Heart right ventricle (tissue), 2 donors: ENCODE measurements around a stretch of chr20.

- PRO-cap, 2 experiments: peak in 2 of 2 experiments; most common plus-strand start chr20:8542412 (in 1); most common minus-strand start chr20:8542241 (in 2)
Measured at GRCh38 chr20:8542166-8542500, 410.1 kb downstream of the PLCB1 start.

DNA sequence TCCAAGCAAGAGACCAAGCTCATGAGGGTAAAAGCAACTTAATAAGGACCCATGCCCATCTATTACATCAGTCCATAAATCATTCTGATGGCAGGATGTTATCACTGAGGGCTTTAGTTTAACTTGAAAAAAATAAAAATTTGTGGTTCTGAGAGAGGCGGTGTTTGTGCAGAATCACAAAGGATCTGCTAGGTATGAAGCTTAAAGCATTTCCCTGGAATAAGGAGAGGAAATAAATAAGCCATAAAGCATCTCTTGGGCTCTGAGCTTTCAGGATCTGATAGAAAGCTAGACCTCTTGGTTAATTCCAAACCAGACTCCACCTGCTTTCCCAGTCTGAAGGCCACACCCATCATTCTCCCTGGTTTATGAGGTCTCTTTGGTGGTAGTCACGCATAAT lies 184.5 kb upstream of the LAMP5 start:
- PRO-cap, 2 experiments: no peak in any of the 2 experiments

DNA sequence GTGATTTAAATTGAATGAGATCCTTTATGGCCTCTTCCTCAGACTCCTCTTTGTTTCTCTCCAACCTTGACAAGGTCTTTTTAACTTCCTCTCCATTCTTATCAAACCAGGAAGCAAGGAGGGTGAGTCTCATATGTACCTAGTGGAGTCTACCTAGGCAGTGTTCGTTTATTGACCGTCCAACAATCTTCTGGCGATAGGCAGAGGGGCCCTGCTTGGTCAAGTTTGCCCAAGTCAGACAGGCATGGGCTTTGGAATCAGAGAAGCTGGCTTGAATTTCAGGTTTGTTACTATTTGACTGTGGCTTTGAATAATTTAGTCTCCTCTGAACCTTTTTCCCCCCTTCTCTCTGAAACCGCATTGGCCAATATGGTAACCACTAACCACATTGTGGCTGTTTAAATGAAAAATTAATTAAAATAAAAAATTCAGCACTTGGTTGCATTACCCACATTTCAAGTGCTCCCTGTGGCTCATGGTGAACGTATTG lies 184.1 kb upstream of the LAMP5 start:
- PRO-cap, 2 experiments: no peak in any of the 2 experiments

DNA sequence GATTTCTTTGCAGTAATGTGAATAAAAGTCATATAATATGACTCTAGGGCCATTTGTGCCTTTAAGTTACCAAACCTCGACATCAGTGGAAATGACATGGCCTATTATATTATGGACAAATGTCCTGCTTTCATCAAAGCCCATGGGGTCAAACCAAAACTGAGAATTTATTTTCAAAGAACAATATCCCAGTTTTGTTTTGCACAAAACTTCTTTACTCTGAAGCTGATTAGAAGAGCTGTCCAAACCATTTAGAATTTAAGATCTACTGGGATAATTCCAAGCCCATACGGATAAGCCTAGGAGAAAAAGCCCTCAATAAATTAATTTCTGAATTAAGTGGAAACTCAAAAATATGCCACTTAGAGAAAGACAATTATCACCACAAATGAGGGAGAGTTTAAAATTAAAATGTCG lies 81.0 kb upstream of the ANKEF1 start:
- PRO-cap, 2 experiments: no peak in any of the 2 experiments

DNA sequence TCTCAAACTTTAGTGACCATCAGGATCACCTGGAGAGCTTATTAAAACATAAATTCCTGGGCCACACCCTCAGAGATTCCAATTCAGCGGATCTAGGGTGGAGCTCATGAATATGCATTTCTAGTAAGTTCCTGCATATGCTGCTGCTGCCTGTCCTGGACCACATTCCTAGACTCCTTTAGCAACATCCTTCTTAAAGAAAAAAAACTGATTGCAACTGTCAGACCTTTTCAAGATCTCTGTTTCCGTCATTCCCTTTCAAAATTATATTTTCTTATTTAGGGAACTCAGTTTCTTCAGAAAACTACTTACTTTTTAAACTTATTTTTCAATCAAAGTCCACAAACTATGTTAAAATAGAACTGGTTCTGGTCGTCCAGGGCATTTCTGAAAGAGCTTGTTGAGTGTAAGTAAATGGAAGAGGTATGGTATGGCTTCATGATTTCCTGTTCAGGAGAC lies 31.3 kb downstream of the SNAP25 start:
- PRO-cap, 2 experiments: no peak in any of the 2 experiments

DNA sequence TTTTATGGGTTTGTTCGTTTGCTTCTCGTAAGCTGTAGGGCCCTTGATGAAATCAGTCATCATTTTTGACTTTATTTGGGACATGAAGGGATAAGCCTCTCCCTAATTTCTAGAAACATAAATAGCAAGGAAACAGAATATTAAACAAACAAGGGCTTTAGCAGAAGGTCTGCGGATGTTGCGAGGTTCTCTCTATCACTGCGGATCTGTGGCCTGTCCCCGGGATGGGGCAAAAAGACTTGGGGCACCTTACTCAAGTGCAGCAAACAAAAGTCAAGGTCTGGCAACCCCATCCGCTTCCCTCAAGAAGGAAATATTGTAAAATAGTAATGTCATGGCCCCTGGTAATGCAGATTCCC lies 104.9 kb downstream of the MKKS start:
- PRO-cap, 2 experiments: no peak in any of the 2 experiments

DNA sequence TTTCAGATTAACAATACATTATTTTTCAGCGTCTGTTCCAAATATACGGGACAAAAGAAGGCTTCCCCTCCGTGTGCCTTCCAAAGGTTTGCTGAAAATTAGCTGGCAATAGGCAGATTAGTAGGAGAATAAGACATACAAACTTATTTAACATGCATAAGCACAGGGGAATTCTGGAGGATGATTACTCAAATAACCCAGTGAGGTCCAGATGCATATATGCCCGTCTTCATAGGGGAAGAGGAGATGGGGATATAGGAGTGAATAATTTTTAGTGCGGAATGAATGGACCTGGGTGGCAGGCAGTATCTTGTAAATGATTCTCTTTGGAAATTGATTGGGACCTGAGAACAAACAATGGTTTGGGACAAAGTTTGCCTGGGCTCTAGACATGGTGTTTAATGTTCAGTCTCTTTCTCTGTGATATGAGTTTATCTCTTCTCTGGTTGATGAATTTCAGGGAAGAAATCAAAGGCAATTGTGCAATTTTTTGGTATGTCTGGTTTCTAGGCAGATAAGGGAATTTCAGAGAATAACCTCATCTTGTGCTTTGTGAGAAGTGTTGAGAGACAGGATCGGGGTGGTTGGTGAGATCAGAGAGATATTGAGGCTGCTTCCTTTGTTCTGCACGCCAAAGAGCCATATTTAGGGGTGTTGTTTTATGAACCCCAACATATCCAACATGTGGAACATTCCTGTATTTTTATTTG lies 63.8 kb downstream of the MKKS start:
- PRO-cap, 2 experiments: no peak in any of the 2 experiments

DNA sequence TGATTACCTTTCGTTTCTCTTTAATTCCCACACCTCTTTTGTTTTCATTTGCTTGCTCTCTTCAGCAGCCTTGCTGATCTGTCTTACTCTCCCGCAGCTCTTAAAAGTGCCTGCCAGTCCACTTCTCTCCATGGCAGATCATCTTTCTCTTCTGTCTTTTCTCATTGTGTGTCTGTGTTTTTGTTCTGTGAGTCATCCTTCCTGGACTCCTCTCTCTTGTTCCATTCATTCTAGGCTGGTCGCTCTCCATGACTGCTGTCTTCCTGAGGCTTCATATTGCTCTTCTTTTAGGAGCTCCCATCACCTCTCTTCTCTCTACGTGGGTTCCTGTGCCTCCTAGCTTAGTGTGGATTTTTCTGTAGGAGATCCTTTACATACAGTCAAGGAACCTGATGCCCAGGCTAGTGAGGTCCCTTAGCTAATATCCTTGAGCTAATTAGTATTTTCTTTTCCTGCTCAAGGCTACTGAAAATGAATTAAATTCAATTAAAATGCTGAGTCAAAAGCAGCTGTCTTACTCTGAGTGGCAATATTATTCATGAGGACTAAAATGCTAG lies 86.1 kb downstream of the SLX4IP start:
- PRO-cap, 2 experiments: no peak in any of the 2 experiments

DNA sequence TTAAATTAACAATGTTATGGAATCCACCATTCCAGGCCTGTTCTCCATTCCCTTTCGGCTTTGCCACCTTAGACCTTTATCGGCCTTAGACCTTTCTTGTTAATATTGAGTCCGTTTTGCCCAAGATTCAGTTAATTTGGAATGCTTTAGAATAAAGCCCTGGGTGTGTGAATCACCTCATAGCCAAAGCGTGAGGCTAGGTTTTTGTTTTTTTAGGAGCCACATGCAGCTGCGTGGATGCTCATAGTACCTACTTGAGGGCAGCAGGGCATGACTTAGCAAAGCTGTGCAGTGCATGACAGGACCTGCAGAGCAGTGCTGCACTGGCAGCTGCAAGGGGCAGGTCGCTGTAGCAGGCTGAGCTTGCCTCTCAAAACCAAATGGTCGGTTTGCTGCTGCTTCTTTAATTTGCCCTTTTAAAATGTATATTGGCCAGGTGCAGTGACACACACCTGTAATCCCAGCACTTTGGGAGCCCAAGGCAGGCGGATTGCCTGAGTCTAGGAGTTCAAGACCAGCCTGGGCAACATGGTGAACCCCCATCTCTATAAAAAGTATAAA lies 116.1 kb downstream of the JAG1 start:
- PRO-cap, 2 experiments: no peak in any of the 2 experiments

DNA sequence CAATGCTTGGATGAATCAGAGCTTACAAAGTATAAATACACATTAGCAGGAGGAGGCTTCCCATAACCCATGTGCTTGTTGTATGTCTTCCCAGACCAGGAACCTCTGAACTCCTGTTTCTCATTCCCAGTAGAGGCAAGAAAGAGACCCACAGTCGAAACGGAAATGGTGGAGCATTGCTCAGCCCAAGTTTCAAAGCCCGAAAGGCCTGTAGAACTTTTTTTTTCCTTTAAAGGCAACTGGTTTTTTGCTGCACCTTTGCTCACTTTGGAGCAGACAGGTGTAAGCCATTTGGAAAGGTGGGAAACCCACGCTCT lies 38.6 kb downstream of the JAG1 start:
- PRO-cap, 2 experiments: peak in 1 of 2 experiments; most common plus-strand start position 151 of the sequence (in 1)

DNA sequence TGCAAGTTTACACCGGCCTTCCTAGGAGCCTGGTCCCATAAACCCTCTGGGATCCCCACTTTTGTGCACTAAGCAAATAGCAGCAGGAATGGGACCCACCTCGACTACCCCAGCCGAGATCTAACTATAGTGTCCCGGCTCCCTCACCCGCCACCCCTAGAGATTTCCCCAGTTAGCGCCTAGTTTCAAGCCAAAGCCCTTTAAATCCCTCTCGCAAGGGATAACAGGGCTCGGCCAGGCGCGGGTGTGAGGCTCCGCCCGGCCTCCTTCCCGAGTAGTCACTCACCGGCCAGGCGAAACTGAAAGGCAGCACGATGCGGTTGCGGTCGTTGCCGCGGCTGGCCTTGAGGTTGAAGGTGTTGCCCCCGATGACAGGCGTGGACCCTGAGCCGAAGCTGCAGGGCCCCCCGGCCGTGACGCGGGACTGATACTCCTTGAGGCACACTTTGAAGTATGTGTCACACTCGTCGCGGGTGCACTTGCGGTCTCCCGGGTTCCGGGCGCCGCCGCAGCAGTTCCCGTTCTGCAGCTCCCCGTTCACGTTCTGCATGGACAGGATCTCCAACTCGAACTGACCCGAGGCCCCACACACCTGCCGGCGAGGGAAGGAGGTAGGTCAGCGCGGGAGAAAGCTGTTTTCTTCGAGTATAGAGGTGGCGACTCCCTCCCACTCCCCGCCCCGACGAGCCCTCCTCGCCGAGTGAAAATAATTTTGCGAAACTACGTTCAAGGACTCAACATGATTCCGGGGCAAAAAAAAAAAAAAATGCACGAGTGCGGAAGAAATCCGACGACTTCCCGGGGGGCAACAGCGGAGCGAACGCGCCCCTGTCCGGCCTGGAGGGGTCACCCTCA lies 1.2 kb downstream of the JAG1 start:
- PRO-cap, 2 experiments: peak in 1 of 2 experiments; most common plus-strand start position 458 of the sequence (in 1); most common minus-strand start position 426 of the sequence (in 1)

GRCh38 chr20:11755297-11755788 lies 162.3 kb upstream of the BTBD3 start:
- PRO-cap, 2 experiments: no peak in any of the 2 experiments

GRCh38 chr20:11850297-11850625 lies 67.4 kb upstream of the BTBD3 start:
- PRO-cap, 2 experiments: no peak in any of the 2 experiments

- PRO-cap, 2 experiments: no peak in any of the 2 experiments
Measured at GRCh38 chr20:12045275-12045726, 127.6 kb downstream of the BTBD3 start.

DNA sequence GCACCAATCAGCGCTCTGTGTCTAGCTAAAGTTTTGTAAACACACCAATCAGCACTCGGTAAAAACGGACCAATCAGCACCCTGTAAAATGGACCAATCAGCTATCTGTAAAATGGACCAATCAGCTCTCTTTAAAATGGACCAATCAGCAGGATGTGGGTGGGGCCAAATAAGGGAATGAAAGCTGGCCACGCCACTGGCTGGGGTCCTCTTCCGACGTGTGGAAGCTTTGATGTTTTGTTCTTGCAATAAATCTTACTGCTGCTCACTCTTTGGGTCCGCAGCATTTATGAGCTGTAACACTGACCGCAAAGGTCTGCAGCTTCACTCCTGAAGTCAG lies 151.1 kb upstream of the SPTLC3 start:
- PRO-cap, 2 experiments: no peak in any of the 2 experiments

GRCh38 chr20:13754121-13754702 lies 30.5 kb downstream of the ESF1 start:
- PRO-cap, 2 experiments: no peak in any of the 2 experiments

- PRO-cap, 2 experiments: no peak in any of the 2 experiments
Measured at GRCh38 chr20:13852244-13852720, 67.5 kb downstream of the NDUFAF5 start.

- PRO-cap, 2 experiments: no peak in any of the 2 experiments
Measured at GRCh38 chr20:14127158-14127725, 131.9 kb downstream of the MACROD2 start.

DNA sequence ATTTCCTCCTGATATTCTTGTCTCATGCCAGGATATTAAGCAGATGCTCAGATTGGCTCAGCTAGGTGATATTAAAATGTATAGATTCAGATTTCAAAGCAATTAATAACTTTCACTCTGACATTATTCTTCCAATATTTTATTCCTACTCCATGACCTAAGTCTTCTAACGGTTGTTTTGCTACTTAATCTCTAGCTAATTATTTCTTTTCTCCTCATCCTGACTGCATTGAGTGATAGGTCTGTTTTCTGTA lies 50.7 kb downstream of the FLRT3 start:
- PRO-cap, 2 experiments: no peak in any of the 2 experiments

GRCh38 chr20:14334316-14334960 lies 3.0 kb downstream of the FLRT3 start:
- PRO-cap, 2 experiments: no peak in any of the 2 experiments